ENCODE measurements around the genes RASD1 and FBXW10.

DNA sequence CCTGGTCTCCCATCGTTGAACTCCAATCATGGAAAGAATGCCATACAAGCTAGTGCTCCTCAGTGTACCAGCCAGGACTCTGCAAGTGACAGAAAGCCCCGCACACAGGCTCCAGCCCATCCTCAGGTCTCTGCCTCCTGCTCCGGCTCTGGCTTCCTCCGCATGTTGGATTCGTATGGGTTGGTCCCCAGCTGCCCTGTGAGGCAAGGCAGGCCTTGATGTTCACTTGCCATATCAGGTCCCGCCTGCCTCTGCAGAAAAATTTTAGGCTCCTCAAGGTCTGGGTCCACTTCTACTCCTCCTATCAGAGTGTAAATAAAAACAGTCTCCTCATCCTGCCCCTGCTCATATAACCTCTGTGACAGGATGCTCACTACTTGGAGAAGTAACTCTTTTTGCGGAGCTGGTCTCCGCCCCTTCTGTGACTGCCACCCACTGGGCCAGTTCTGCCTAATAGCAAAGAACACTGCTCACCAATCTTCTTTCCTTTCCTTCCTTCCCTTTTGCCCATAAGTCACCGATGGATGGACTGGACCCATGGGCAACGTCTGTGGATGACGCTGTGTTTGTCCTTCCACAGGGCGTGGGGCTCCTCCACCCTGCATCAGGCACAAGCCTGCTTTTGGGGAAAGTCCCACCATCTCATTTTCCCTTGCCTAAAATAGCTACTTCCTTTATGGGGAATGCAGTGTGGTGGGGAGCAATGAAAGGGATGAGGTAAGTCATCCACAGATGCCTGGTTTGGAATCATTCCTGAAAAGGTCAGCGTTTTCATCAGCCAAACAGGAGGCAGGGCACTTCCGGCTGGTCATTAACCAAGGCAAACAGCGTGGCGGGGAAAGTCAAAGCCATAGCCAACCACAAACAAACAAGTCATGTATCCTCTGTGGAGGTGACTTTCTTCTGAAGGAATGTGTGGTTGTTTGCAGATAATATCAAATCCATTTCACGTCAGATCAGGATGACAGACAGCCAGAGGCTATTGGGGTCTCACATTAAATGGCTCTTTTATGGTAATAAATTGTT lies 30.9 kb upstream of the MED9 start:
- RRBS, result no CpG with 5 or more reads among the region's 17 CpGs

GRCh38 chr17:17495812-17496749 lies at the start of gene RASD1:
Gene RASD1, minus strand, starts transcription at chr17:17496395.
- RRBS, result 3% methylated on average over 52 of the region's 105 CpGs

- RRBS, result no CpG with 5 or more reads among the region's 3 CpGs
These were observed 20.1 kb downstream of the PEMT start for GRCh38 chr17:17571382-17571775.

GRCh38 chr17:17587858-17588394 lies 3.6 kb downstream of the PEMT start:
- RRBS, result no CpG with 5 or more reads among the region's 9 CpGs

DNA sequence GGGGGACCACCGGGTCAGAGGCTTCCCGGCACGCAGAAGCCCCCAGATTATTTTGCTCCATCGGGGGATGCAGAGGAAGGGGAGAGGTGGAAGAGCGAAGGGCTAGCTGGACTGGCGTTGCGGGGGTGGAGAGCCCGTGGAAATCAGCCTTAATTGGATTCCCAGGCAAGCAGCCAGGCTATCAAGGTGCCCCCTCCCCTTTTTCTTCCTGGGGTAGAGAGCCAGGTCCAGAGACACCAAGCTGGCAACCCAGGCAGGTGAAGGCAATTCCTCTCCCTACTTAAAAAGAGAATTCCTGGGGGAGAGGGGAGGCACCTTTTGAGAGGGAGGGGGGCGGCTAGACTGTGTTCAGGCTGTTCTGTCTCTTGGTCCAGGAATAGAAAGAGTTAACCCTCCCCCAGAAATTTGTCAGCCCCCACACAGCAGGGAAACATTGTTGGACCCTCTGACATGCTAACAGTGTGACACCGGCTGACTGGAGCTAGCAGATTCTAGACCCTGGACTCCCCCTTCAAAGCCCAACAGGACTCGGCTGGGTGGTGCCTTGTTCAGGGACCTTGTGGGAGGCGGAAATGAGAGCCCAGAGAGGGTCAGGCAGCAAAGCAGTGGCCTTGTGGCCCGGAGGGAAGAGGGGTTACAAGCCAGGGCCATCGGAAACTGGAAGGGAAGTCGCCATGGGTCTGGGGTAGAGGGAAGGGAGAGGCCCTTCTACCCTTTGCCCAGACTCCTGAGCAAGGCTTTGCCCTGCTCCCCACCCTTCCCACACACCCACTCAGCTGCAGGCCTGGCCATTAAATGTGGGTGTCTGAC lies 44.5 kb downstream of the RAI1 start:
- RRBS, result no CpG with 5 or more reads among the region's 15 CpGs

GRCh38 chr17:17753248-17753816 lies 72.1 kb downstream of the RAI1 start:
- RRBS, result no CpG with 5 or more reads among the region's 6 CpGs

DNA sequence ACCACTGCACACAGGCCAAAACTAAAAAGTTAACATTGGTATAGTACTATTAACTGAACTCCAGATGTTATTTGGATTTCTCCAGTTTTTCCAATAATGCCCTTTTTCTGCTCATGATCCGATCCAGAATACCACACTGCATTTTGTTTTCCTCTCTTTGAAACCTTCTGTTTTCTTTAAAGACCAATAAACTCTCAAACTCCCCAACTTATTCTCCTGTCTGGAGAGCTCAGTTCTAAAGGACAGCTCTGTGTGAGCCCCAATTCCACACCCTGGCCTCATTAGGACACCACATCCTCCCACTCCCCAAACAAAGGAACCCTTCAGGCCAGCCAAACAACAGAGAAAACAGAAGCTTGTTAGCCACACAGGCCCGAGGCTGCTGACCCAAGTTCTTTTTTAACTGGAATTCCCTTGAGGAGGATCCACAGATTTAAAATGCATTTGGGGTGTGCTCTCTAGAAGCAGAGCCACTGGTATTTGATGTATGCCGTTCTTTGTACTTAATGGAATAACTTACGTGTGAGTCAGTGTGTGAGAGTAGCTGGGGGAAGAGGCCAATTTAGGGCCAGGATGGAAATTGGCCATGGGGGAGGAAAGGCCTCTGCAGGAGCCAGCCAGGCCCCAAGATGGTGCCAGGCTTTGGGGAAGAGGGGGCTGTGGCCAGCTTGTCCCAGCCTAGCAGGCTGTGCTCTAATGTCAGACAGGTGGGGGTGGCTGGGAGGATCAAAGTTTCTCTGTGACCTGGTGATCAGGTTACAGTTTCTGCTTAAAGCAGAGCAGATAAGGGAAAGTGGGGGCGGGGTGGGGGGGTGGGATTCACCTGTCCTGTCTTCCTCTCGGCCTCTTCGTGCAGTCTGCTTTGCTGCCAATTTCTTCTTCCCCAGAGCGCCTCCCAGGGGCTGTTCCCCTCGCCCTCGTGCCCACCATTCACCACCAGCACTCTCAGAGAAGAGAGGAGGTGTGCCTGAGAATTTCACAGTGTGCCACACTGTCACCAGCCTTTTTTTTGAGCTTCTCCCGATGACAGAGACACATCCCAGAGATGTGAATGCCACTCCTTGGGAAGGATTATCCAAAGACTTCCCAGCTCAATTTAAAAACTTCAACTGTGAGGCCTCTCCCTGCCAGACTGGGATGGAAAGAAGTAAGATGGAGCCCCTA lies 50.9 kb downstream of the TOM1L2 start:
- RRBS, result no CpG with 5 or more reads among the region's 11 CpGs

GRCh38 chr17:17935760-17936637 lies 36.2 kb downstream of the TOM1L2 start:
- RRBS, result no CpG with 5 or more reads among the region's 4 CpGs

- RRBS, result no CpG with 5 or more reads among the region's 8 CpGs
These were observed 16.8 kb upstream of the DRG2 start for GRCh38 chr17:18070844-18071392.

DNA sequence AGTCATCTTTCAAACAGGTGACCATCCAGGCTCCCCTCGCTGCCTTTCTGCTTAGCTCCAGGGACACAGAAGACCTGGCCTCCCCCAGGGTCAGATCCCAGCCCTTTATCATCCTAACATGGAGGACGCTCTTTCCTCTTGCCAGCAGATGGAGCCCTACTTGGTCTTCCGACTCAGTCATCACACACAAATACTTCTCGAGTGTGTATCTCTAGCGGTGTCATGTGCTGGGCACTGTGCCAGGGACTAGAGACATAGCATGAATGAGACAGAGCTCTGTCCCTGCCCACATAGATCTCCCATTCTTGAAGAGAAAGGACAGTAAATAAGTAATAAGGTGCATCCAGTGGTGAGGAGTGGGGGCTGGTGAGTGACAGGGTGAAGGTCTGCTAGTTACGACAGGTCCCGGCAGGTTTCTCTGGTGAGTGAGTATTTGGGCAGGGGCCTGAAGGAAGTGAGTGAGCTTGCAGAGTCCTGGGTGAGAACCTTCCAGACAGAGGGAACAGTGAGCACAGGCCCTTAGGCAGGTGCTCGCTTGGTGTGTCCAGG lies 6.3 kb downstream of the DRG2 start:
- RRBS, result no CpG with 5 or more reads among the region's 8 CpGs

DNA sequence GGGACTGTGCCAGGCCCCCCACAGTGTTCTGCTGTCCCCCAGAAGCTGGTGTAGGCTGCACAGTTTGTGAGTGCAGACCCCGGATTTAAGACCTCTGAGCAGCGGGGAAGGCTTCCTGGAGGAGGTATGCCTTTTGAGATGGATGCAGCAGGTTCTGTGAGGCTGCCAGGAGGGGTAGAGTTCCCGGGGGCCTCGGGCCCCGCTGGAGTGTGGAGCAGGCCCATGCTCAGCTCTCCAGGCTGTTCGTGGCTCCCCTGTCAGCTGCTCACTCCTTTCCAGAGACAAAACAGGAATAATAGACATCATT lies 238 bp upstream of the MYO15A start:
- RRBS, result 62% methylated on average over 3 of the region's 6 CpGs

- RRBS, result no CpG with 5 or more reads among the region's 12 CpGs
These were observed 16.5 kb downstream of the LGALS9C start for GRCh38 chr17:18493039-18493509.

- RRBS, result no CpG with 5 or more reads among the region's 9 CpGs
These were observed 9.1 kb downstream of the FOXO3B start for GRCh38 chr17:18673109-18673308.

DNA sequence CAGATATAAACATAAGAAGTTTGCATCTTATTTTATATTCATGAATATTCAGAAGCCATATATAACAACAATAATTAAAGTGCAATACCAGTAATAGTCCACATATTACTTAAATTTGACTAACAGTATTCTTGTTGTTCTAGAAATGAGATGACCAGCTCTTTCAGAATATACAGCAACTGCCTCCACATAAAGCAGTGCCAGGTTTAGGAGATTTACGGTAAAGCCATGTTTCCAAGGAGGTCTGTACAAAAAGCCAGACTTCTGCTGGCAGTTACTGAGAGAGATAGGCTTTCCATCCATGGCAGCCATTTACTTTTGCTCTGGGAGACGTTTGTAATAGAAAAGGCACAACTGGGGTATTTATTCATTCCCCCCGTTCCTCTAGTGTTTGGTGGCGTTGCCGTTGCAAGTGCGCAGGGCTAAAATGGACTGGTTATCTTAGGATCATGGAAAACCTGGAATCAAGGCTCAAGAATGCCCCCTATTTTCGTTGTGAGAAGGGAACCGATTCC lies at the start of gene FBXW10:
FBXW10 (plus strand) TSS at position 259 of the 515 bp plus-strand sequence.
- RRBS, result no CpG with 5 or more reads among the region's 8 CpGs

- RRBS, result no CpG with 5 or more reads among the region's 4 CpGs
These were observed 7.4 kb downstream of the PRPSAP2 start for GRCh38 chr17:18865271-18865877.

GRCh38 chr17:18963100-18963660 lies 11.2 kb downstream of the SLC5A10 start:
- RRBS, result 70% methylated on average over 2 of the region's 11 CpGs

DNA sequence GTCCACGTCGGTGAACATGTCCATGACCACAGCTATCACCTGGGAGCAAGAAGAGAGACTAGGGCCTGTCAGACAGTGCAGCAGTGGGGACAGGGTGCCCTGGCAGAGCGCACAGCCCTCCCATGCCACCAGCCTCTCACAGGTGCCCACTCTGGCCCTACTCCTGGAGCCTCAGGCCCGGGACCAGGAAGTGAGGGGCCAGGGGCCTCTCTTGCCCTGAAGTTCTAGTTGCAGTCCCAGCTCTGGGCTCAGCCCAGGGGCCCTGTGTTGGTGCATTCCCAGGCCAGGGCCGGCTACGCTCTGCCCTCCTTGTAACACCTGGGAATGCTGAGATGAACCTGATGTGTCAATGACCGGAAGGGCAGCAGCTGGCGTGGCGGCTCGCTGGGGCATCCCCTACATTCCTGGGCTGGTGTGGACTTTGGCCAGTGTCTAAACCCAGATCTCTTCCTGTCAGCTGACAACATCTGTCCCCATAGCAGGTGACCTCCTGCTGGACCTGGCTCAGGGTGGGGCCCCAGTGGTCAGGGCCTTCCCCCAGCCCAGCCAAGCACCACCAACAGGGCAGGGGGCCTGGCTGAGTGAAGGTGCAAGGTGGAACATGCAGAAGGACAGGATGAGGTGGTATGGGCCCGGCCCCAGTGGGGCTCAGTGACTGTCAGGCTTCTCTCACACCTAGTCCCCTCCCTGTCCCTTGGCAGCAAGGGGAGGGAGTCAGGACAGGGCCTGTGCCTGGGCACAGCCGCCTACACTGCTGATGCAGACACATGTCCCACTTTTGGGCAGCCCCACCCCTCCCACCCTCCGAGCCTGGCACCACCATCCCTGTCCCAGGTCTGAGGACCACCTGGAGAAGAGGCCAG lies 16.0 kb downstream of the FAM83G start:
- RRBS, result no CpG with 5 or more reads among the region's 13 CpGs

GRCh38 chr17:19000402-19001401 lies 3.9 kb downstream of the FAM83G start:
- RRBS, result no CpG with 5 or more reads among the region's 18 CpGs

- RRBS, result 5% methylated on average over 28 of the region's 75 CpGs
These were observed 618 bp downstream of the FAM83G start for GRCh38 chr17:19003664-19004628.

GRCh38 chr17:19021400-19022018 lies 16.9 kb upstream of the FAM83G start:
- RRBS, result 85% methylated on average over 3 of the region's 20 CpGs